H1 (cell line): ENCODE results near the genes SYT16, ESR2 and ZBTB25.

- RRBS: no CpG with 5 or more reads among the region's 4 CpGs
CAGE:
- cytosol, long polyA plus RNA: no peak
- long polyA plus RNA: no peak
- nucleus, long polyA plus RNA: no peak
These were observed 98.9 kb downstream of the PRKCH start for GRCh38 chr14:61420244-61420753.

GRCh38 chr14:61501784-61503040, 180.8 kb downstream of the PRKCH start:
- RRBS: no CpG with 5 or more reads among the region's 12 CpGs
CAGE:
- cytosol, long polyA plus RNA: no peak
- long polyA plus RNA: no peak
- nucleus, long polyA plus RNA: no peak

- RRBS: no CpG with 5 or more reads among the region's 5 CpGs
CAGE:
- cytosol, long polyA plus RNA: no peak
- long polyA plus RNA: no peak
- nucleus, long polyA plus RNA: no peak
These were observed 182.4 kb upstream of the HIF1A start for GRCh38 chr14:61512770-61513553.

DNA sequence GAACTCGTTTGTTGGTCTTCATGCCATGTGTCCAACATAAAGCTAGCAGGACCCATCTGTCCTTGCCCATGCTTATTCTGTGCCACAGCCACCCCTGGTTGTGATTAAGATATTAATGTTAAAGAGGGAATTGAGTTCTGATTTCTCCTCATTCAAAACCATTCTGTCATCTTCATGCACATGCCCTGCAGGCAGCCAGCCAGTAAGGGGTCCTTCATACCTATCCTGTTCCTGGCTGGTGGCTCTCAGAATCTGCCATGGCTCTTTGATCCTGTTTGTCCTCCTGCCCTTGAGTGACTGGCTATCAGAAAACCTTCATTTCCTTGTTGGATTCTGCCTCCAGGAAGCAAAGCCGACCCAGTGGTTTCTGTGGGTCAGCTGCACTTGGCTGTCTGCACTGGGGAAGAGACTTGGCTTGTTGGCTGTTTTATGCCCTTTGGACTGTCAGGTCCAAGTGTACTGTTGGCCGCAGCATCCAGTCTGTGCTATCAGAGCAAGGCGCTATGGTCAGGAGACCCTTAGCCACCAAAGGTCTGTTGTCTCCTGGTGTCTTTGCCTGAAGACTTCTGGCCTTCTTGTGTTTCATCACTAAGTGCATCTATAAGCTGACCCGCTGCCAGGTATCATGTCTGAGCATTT, 177.5 kb upstream of the HIF1A start:
- RRBS: no CpG with 5 or more reads among the region's 5 CpGs
CAGE:
- cytosol, long polyA plus RNA: no peak
- long polyA plus RNA: no peak
- nucleus, long polyA plus RNA: no peak

- RRBS: no CpG with 5 or more reads among the region's 2 CpGs
CAGE:
- cytosol, long polyA plus RNA: no peak
- long polyA plus RNA: no peak
- nucleus, long polyA plus RNA: no peak
These were observed 138.0 kb upstream of the HIF1A start for GRCh38 chr14:61557276-61557661.

DNA sequence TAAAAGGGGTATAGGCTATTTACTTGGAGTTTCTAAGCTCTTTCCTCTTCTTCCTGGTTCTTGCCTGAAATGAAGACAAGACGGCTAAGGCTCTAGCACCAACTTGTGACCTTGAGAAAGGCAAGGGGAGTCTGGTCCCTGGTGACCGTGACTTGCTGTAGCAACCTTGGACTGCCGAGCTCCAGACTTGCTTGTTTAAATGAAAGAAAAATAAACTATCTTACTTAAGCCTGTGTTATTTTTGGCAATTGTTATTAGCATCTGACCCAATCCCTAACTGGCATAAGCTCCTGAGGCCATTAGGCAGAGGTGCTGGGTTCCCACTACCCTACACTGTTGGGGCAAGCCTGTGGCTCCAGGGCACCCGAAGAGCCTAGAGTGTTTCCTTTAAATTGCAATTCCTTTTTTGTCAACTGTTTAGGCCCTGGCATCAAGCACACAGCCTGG, 106.9 kb upstream of the HIF1A start:
- RRBS: no CpG with 5 or more reads among the region's 4 CpGs
CAGE:
- cytosol, long polyA plus RNA: no peak
- long polyA plus RNA: no peak
- nucleus, long polyA plus RNA: no peak

DNA sequence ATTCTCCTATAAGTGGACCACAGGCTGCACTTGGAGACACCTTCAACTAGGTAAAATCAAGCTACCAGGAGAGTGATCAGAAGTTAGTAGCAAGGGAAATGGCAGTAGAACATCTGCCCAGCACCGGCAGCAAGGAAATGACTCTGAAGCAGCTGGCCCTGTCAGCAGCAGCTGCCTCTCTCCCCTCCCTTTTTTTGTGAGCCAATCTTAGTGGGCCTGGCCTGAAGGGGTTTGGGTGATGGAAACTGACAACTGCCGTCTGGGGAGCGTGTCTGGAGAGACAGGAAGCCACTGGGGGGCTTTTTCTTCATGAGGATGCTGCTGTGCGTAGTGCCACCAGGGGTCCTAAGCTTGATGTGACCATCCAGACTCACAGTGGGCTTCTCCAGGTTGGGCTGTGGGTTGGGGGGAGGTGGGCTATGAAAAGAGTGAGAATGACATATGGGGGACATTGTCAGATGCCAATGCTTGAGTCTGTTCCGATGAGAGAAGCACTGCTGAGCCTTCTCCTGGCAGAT, 87.7 kb upstream of the HIF1A start:
- RRBS: no CpG with 5 or more reads among the region's 5 CpGs
CAGE:
- cytosol, long polyA plus RNA: no peak
- long polyA plus RNA: no peak
- nucleus, long polyA plus RNA: no peak

- RRBS: no CpG with 5 or more reads among the region's 6 CpGs
CAGE:
- cytosol, long polyA plus RNA: no peak
- long polyA plus RNA: no peak
- nucleus, long polyA plus RNA: no peak
These were observed 41.7 kb upstream of the HIF1A start for GRCh38 chr14:61653601-61654016.

GRCh38 chr14:61738659-61739325, 23.4 kb upstream of the SNAPC1 start:
- RRBS: no CpG with 5 or more reads among the region's 3 CpGs
CAGE:
- cytosol, long polyA plus RNA: no peak
- long polyA plus RNA: no peak
- nucleus, long polyA plus RNA: no peak

DNA sequence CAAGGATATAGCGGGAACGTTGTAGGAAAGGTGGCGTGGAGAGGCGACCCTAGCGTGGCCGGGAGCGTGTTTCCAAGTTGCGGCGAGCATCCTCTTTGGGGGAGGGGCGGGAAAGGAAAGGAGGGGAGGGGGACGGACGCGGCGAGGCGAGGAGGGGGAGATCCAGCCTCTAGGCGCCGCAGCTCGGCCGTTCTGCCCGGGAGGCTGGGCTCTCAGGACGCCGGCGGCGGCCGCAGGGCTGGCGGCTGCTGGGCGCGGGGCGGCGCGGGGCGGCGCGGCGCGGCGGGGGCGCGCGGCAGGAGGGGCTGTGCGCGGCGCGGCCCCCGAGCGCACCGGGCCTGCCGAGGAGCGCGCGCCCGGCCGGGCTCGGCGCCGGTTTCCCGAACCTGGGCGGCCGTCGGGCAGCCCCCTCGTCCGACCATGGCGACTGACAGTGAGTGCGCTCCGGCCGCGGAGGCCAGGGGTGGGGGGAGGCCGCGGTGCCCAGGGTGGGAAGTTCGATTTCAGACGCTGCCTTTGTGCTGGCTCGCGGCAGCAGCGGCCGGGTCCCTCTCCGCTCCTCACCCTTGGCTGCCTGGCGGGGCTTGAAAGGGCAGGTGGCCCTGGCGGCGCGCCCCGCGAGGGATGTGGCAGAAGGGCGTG, at the start of gene SYT16:
Gene SYT16 (plus strand): TSS at position 326 of the 642 bp plus-strand sequence.
- RRBS: 1% methylated on average over 22 of the region's 83 CpGs
CAGE:
- cytosol, long polyA plus RNA: start-site peak on the plus strand centred at position 170 of the sequence, 40 bp wide, 8 reads
- long polyA plus RNA: no peak
- nucleus, long polyA plus RNA: start-site peak on the plus strand centred at position 176 of the sequence, 64 bp wide, 39 reads

GRCh38 chr14:63192045-63192512, 12.2 kb upstream of the RHOJ start:
- RRBS: no CpG with 5 or more reads among the region's 2 CpGs
CAGE:
- cytosol, long polyA plus RNA: no peak
- long polyA plus RNA: no peak
- nucleus, long polyA plus RNA: no peak

DNA sequence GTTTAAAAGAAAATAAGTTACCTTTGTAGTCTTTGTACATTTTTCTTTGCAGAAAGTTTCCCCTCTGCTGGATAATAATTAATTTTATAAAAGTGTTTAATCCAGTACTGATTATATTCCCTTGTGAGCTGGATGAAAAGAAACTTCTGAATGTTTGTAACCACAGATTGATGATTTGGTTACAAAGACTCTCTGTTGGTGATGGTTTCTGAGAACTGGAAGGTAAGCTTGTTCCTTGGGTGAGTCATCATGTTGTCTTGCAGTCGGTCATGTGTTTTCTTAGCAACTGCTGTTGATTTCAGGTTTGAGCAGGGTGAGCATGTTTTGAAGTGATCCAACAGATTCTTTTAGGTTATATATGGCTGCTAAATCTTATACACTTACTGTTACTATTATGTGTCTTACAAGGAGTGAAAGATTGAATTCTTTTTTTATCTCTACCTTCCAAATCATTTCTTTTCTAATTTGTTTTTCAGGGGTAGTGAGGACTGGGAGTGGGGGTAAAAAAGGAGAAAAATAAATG, 11.5 kb downstream of the SYNE2 start:
- RRBS: no CpG with 5 or more reads among the region's 1 CpG
CAGE:
- cytosol, long polyA plus RNA: no peak
- long polyA plus RNA: no peak
- nucleus, long polyA plus RNA: no peak

- RRBS: no CpG with 5 or more reads among the region's 4 CpGs
CAGE:
- cytosol, long polyA plus RNA: no peak
- long polyA plus RNA: no peak
- nucleus, long polyA plus RNA: no peak
These were observed 17.0 kb downstream of the SYNE2 start for GRCh38 chr14:63869679-63870287.

DNA sequence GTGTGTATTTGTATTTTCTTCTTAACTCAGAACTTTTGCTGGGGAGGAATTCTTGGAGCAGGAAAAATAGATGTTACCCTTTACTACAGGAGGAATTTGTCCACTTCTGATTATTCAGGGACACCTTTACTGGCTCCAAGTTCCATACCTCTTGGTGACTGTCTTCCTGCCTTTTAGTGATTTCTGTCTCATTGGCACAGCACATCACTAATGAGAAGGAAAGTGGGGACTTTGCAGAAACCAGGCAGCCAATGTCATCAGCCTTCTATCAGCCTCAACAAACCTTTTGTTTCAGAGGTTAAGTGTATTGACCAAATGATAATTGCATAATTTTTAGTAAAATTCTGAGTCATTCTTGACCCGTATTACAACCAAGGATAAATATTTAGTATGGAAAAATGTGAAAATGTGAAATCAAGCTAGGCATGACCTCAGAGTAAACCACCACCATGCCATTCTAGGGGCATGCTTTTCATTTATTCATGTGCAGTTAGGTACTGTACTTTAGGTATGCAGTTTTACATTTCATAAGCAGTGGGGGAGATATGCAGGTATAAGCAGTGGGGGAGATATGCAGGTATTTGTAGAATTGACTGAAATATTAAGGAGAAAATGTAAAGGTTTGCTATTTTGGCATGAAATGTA, 184.5 kb downstream of the ESR2 start:
- RRBS: no CpG with 5 or more reads among the region's 1 CpG
CAGE:
- cytosol, long polyA plus RNA: no peak
- long polyA plus RNA: no peak
- nucleus, long polyA plus RNA: no peak

DNA sequence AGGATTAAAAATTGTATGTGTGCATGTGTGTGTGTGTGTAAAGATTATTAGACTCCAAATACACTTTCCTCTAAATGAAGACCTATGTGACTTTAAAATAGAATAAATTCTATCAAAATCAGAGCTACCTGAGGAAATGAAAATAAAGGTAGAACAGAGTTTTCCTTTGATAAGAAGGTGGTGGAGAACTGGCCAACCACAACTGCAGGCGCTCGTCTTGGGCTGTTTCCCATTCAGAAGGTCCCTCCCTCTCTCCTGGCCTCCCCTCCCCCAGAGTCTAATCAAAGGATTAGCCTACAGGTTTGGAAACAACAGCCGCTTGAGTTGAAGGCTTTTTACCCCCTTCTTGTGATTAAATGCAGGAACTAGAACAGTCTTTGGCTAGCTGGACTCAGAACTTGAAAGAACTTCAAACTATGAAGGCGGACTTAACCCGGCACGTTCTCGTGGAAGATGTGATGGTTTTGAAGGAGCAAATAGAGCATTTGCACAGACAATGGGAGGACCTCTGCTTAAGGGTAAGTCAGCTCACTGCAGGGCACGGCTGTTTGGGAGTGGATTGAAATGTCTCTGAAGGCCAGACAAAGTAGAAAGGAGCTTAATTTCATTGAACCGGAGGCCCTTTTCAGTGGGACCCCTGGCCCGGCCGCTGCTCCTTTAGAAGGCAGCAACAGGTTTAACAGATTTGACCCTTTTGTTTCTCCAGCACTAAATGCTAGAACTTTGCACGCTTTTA, 107.9 kb downstream of the ESR2 start:
- RRBS: no CpG with 5 or more reads among the region's 12 CpGs
CAGE:
- cytosol, long polyA plus RNA: no peak
- long polyA plus RNA: start-site peak on the plus strand centred at position 294 of the sequence, 74 bp wide, 124 and 162 reads in 2 replicates
- nucleus, long polyA plus RNA: start-site peak on the plus strand centred at position 336 of the sequence, 201 bp wide, 286 reads

- RRBS: no CpG with 5 or more reads among the region's 16 CpGs
CAGE:
- cytosol, long polyA plus RNA: no peak
- long polyA plus RNA: no peak
- nucleus, long polyA plus RNA: no peak
These were observed 78.0 kb downstream of the ESR2 start for GRCh38 chr14:64215990-64216700.

- RRBS: 1% methylated on average over 19 of the region's 66 CpGs
CAGE:
- cytosol, long polyA plus RNA: no peak
- long polyA plus RNA: no peak
- nucleus, long polyA plus RNA: start-site peak on the minus strand at chr14:64294374-64294449, 10 reads
These were observed at the start of gene ESR2 for GRCh38 chr14:64293994-64295060. Gene ESR2 (minus strand): TSS chr14:64294371.

- RRBS: no CpG with 5 or more reads among the region's 7 CpGs
CAGE:
- cytosol, long polyA plus RNA: no peak
- long polyA plus RNA: no peak
- nucleus, long polyA plus RNA: no peak
These were observed 3.3 kb downstream of the MTHFD1 start for GRCh38 chr14:64391365-64391842.

DNA sequence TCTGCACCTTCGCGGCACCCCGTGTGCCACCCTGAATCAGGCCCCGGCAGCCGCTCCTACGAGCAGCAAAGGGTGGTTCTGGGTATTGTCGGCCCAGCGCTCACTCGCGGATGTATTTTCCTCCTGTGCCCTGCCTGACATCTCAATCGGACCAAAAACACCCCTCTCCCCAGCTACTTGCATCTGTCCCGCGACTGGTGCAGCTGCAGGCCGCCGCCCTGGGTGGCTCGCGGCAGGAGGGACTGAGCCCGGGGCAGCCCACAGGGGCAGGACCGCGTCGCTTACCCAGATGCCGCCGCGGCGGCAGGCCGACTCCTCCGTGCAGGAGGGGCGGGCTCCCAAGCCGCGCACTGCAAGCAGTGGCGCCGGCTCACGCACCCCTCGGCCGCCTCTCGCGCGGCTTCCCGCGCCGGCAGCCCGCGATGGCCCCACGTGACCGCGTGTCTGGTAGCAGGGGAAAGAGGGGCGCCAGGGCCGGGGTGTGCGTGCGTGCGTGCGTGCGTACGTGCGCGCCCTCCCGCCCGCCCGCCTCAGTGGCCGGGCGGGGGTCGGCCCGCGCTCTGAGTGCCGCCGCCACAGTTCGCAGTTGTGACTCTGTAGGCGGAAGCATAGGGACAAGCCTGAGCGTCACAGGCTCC, at the start of gene ZBTB25:
Gene ZBTB25 (minus strand): TSS at position 463 of the 638 bp plus-strand sequence.
- RRBS: 1% methylated on average over 22 of the region's 69 CpGs
CAGE:
- cytosol, long polyA plus RNA: no peak
- long polyA plus RNA: no peak
- nucleus, long polyA plus RNA: start-site peak on the minus strand centred at position 327 of the sequence, 175 bp wide, 161 reads; start-site peak on the plus strand centred at position 346 of the sequence, 154 bp wide, 15 reads; start-site peak on the plus strand centred at position 582 of the sequence, 19 bp wide, 23 reads

DNA sequence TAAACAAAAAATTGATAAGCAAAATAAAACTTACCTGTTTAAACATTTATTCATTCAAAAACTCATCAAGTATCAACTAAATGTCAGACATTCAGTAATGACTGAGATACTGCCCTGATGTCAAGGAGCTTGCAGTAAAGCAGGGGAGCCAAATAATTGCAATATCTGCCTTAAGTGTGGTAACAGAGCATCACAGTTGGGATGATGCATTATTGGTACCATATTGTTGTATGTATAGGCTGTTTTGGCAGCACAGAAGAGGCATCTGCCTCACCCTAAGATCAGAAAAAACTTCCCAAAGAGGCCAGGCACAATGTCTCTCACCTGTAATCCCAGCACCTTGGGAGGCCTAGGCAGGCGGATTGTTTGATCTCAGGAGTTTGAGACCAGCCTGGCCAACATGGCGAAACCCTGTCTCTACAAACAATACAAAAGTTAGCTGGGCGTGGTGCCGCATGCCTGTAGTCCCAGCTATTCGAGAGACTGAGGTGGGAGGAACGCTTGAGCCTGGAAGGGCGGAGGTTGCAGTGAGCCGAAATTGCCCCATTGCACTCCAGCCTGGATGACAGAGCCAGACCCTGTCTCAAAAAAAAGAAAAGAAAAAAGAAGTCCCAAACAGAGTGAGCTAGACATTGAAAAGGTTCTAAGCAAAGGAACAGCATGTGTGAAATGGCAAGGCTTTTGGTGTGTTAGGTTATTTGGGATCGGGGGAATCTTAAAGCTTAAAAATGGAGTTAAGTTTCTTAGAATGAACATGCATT, 4.4 kb downstream of the ZBTB1 start:
- RRBS: no CpG with 5 or more reads among the region's 9 CpGs
CAGE:
- cytosol, long polyA plus RNA: no peak
- long polyA plus RNA: no peak
- nucleus, long polyA plus RNA: no peak